Panc1 (cell line): ENCODE data around the genes PTPN23 and ATRIP.

DNA sequence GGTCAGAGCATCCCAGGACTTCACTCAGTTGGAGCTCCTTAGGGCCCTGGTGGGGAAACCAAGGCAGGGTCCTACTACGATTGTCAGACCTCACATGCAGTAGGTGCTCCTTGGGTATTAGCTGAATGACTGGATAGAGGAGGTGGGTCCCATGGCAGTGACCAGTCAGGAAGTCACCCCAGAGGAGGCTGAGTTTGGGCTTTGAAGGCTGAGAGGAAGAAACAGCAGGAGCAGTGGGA is 3.0 kb downstream of the NBEAL2 start:
- RRBS, 2 experiments = no CpG with 5 or more reads among the region's 1 CpG

- RRBS, 2 experiments = no CpG with 5 or more reads among the region's 5 CpGs
Measured at GRCh38 chr3:47097886-47098263, 66.0 kb downstream of the SETD2 start.

GRCh38 chr3:47379406-47379959 is 1.3 kb upstream of the PTPN23 start:
- RRBS, 2 experiments = no CpG with 5 or more reads among the region's 20 CpGs

GRCh38 chr3:47380480-47381328 is at the start of gene PTPN23:
PTPN23 (plus strand) TSS chr3:47381021.
- RRBS, 2 experiments = 2 to 8% methylated on average over 13 to 16 of the region's 67 CpGs

DNA sequence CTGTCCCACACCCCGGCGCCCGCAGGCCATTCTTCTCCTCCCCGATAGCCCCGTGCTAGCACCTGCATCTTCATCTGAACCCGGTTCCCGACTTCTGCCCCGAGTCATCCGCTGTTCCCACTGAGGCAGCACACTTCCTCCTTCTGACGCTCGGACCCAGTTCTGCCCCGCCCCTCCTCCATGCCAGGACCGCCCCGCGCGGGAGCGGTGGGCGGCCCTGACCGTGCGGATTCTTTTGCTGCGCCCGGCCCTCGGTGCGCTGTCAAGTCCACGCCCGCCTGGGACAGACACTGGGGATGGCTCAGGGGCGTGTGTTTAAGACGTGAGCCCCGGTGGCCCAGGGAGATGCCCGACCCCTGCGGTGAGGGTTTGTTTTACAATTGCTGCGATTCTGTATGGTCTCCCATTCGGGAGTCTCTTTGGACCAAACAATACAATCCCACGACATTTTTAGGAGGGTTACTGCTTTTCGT is 544 bp downstream of the PTPN23 start:
- RRBS, 2 experiments = 2 to 6% methylated on average over 14 of the region's 35 CpGs

GRCh38 chr3:47415035-47416206 is 34.6 kb downstream of the PTPN23 start:
- RRBS, 2 experiments = no CpG with 5 or more reads among the region's 13 CpGs

DNA sequence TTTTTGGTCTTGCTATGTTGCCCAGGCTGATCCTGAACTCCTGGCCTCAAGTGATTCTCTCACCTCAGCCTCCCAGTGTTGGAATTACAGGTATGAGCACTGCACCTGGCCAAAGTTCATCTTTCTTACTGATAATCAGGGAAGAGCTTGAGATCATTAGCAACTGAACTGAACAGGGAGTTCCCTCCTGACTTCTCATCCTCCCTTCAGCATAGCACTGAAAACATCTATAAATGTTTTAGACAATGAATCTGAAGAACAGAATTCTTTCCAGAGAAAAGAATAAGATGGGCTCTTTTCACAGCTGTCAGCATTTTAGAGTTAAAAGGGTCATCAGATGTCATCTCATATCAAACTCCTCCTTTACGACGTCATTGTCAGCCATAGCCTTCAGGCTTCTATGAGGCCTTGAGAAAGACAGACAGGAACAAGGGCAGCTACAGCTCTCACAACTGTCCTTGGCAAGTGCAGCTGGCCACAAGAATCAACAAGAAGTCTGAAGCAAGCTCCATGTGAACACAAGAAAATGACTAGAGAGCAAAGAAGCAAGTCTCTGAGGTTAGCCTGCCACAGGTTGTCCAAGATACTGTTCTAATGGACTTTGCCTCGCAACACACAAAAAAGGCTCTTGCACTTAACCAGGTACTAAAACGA is 33.7 kb downstream of the SCAP start:
- RRBS, 2 experiments = no CpG with 5 or more reads among the region's 4 CpGs

DNA sequence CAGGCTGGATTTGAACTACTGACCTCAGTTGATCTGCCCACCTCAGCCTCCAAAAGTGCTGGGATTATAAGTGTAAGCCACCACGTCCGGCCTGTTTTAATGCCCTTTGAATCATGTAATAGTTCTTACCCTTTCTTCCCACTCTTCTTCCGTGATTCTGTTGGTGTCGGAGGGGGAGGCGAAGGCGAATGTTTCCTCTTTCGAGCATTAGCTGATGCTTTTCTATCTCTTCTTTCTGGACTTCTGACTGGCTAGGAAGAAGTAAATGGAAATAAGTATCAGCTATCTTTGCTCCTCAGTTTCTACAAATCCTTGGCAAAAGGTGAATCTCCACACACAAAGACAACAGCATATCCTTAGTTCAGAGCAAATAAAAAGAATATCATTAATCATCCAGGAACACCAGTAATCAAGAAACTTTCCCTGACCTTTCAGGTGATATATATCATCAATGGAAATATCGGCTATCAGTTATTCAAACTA is 75.4 kb downstream of the SMARCC1 start:
- RRBS, 2 experiments = no CpG with 5 or more reads among the region's 8 CpGs

- RRBS, 2 experiments = no CpG with 5 or more reads among the region's 16 CpGs
Measured at GRCh38 chr3:47850369-47851261, 47.7 kb downstream of the DHX30 start.

- RRBS, 2 experiments = 94% methylated on average over 14 of the region's 23 CpGs
Measured at GRCh38 chr3:47852558-47853036, 49.7 kb downstream of the DHX30 start.

- RRBS, 2 experiments = no CpG with 5 or more reads among the region's 17 CpGs
Measured at GRCh38 chr3:47891803-47892873, 89.2 kb downstream of the DHX30 start.

DNA sequence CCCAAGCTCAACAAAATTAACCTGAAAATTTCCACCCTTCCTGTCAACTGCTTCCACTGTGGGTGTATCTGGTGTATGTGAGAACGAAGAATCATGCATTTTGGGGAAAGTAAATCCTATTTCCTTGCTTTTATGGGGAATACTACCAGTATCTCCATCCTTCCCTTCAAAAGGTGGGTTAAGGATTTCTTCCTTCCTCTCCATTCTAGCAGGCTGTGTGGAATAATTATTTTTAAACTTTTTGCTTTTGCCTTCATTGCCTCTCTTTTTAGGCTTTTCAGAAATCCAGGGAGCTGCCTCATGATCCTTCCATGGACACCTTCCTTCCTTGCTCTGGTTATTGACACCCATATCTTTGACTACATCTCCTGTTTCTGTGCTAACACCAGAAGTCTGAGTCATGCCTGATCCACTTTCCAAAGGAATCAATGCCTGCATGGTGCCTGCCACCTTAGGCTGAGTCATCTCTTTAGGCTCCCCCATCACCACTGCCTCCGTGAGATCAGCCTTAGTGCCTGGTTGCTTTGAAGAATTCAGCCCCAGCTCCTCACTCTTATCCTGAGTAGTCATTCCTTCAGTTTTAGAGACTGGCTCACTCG is 105.6 kb downstream of the MAP4 start:
- RRBS, 2 experiments = no CpG with 5 or more reads among the region's 3 CpGs

DNA sequence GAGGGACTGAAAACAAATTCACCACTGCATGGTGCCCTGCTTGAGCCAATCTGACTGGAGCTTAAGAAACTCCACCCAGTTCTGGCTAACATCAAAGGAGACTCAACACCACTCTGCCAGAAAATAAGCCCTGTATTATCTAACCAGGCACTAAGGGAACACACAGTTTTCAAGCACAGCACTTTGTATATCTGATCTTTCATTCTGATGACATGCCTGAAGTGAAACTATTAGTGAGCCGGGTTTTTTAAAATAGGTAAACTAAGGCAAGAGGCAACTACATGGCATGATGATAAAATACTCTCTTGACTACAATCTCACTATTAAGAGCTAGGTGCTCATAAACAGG is 2.5 kb downstream of the MAP4 start:
- RRBS, 2 experiments = no CpG with 5 or more reads among the region's 1 CpG

DNA sequence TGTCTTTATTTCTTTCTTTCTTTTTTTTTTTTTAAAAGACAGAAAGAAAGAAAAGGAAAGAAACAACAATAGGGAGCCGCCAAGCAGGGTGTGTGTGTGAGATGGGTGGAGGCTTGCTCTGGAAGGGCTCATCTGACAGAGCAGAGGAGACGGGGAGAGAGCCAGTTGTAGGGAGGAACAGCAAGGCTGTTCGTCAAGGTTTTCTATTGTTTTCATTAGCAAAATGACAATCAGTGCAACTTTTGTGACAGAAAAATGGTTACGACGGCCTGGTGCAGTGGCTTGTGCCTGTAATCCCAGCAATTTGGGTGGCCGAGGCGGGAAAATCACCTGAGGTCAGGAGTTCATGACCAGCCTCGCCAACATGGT is 69.2 kb downstream of the CDC25A start:
- RRBS, 2 experiments = no CpG with 5 or more reads among the region's 8 CpGs

DNA sequence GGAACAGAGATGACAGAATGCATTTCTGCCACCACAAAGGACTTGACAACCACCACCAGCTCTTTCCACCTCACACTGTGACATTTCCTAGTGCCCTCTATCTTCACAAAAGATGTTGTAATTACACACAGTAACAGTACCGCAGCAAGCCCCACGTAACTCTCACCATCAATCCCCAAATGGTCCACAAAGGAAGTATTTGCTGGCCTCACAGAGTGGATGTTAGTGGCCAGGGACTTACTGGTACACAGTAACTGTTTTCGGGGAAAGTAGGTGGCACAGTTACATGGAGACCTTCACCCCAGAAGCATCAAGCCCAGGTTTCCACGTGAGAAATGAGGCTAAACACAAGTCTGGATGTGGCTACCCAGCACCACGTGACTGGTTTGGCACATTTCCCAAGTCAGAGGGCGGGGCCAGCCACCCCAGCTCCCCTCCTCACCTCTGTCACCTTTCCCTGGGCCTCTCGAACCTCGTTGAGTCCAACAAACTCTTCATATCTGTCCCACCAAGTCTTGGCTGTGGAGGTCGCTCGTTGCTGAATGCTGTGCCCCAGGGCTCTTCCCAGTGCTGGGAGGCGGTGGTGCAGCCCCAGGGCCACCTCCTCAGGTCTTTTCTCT is 4.6 kb upstream of the PLXNB1 start:
- RRBS, 2 experiments = no CpG with 5 or more reads among the region's 11 CpGs

DNA sequence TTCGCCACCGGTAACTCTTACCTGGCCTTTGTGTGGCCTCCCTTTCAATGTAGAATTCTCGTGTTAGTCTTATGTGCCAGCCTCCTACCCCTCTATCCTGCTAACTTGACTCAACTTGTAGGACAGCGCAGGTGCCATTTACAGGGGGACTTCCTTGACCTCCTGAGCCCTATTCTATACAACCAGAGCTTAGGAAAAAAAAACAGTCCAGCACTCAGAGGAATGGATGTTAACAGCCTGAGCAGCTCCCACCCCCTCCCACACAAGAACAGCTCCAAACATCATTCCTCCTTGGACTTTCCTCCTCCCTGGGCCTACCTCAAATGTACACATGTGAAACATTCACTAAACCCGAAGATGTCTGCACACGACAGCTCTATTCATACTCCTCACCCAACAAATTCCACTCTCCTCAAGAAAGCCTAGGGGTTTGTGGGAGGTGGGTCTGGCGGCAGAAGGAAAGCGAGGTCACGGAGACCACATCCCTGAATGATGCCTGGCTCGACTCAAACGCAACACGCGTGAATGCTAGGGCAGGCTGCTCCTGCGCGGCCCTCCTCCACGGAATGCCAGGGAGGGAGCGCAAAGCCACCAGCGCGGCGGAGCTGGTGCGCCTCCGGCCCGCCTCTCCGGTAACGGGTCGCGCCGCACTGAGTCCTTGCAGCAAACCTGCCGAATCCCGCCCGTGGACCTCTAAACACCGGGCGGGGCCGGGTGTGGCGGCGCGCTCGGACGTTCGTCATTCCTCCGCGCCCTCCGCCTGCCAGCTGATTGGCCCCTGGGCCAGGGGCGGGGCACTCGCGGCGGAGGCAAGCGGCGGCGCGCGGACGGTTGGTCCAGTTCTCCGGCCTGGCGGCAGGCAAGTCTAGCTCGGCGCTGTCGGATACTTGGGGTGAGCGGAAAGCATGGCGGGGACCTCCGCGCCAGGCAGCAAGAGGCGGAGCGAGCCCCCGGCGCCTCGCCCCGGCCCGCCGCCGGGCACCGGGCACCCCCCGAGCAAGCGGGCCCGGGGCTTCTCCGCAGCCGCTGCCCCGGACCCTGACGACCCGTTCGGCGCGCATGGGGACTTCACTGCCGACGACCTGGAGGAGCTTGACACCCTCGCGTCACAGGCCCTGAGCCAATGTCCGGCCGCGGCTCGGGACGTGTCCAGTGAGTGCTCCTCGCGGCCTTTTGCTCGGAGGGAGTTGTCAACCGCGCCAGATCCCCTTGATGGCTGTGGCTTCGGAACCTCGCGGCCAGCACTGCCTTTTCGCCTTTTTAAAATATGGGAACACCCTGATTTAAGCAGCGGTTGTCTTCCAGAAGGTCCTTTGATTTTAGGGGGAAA is at the start of gene ATRIP:
Gene ATRIP, plus strand, starts transcription at position 797 of the 1,330 bp plus-strand sequence.
- RRBS, 2 experiments = under 1 to 5% methylated on average over 18 to 27 of the region's 102 CpGs

GRCh38 chr3:48503777-48503932 is 319 bp downstream of the SHISA5 start:
- RRBS, 2 experiments = no CpG with 5 or more reads among the region's 6 CpGs

DNA sequence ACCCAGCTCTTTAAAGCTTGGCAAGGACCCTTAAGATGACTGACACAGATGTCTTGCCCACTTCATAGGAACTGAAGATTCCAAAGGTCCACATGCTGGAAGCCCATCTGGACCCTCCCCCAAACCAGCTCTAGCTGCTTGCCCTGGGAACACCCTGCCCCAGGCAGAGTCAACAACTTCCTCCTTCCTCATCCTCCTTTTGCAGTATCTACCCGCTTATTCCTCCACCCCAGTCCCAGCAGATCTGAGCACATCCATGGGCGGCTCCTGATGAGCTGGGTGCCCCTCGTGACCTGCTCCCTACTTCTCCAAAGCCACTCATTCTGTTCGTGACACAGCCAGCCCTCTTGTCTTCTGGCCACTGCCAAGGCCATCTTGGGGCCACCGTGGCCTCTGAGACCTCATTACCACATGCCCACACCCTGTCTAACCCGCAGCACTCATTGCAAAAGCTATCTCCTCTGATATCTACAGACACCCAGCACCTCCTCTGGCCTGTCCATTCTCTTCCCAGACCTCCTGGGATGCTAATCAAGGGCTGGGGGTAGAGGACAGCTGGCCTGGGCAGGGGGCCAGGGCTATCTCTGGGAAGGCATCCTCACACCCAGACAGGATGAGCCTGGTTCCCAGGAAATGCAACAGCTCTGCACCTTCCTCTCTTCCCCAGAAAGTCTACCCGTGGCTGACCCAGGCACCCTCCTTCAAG is 2.1 kb upstream of the PFKFB4 start:
- RRBS, 2 experiments = no CpG with 5 or more reads among the region's 7 CpGs

GRCh38 chr3:48651867-48652169 is 10.9 kb downstream of the CELSR3 start:
- RRBS, 2 experiments = 90 to 94% methylated on average over 5 to 7 of the region's 8 CpGs

DNA sequence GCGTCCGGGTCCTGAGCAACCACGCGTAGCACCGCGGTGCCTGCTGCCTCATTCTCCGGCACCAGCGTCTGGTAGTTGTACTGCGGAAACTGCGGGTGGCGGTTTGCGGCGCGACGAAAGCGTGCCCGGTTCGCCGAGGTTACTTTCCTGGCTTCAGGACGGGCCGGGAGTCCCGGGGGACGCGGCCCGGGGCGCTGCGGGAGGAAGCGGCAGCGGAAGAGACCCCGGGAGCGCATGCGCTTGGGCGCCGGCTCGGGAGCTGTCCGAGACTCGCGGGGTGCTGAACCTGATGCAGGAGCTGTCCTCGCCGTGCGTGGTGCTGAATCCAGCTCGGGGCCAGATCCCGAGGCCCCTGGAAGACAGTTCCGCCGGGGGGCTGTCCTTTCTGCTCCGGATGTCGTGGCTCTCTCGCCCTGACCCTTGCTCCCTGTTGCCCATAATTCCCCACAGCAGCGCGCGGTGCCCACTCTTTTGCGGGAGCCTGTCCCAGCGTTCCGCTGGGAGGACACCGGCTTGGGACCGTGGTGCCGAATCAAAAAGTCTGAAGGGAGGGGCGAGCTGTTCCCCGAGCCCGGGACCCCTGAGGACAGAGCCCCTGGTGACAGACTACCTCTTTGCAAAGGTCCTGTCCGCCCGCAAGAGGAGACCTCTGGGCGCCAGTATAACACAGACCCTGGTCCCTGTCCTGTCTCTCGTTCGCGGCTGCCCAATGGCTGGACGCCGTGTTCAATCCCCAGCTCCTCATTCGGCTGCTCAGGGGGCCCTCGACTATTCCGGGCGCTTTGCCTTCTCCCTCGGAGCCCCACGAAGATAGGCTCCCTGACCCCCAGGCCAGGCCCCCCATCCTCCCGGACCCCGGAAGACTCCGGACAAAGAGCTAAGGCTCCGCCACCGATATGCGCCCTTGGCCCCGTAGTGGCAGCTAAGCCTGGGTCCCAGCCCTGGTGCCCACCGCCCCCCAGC is 831 bp downstream of the CELSR3 start:
- RRBS, 2 experiments = 84% methylated on average over 36 to 41 of the region's 82 CpGs